Aorta (tissue), 1 donor: ENCODE measurements around a stretch of chr1.

DNA sequence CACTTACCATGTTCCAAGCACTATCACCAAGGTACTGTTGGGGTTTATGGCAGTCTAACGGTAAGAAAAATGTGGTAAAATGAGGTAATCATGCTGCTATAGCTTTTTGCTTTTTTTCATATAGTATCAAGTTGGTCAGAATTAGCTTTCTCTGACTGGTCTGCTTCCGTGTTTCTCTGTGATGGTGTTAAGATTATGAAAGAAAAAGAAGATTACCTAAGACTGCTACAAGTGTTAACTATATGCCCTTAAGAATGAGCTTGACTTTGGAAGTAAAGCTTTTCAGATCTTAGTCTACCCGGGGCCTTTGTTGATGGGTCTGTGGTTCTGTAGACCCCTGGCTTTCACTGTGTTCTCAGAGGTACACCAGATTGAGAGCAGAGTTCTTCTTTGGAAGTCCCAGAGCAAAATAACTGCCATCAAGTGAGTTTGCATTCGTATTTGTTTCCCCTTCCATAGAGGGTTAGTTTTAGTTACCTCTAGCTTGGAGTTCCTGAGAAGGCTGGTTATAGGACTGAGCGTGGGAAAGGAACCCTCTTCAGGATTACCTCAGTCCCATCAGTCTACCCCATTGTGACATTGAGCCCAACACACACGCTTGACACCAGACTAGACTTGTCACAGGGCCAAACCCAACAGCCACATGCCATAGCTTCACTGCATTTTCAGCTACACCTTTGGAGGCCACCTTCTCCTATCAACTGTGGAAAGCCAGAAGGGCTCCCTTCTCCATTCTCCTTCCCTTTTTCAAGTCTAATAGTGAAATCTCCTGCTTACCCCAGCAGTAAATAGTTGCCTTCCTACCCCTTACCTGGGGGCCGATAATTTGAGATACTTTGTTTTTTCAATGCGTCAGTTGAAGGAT is 20.1 kb downstream of the CLEC20A start:
- PRO-cap: no peak

DNA sequence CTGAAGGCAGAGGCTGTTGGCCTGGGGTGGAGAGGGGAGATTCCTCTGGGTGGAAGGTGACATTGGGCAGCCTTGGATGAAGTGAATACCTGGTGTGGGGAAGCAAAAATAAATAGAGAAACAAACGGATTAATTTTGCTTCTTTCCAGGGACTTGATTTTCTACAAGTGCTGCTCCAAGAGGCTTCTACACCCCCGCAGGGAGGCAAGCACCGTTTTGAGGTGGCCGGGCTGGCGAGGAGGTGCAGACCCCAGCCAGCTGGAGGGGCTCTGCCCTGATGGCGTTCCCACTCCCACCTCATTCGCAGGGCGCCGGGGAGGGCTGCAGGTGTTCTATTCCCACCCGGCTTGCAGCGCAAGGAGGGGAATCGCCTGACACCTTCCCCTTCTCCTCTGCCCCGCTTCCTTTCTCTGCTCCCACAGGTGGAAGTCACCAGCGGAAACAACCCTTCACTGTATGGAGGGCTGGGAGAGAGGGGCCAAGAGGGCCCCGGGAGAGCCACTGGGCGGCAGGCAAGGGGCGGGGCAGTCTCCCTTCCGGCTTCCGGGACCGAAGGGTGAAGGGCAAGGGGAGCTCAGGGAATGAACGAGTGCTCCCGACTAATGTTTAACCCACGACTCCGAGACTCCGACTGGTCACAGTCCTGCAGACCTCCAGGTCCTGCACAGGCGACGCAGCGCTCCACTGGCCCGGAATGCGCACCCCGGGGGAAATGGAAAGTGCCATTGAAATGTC is 29.0 kb downstream of the TEX35 start:
- PRO-cap: no peak

- PRO-cap: no peak
Measured at GRCh38 chr1:178578414-178578931, 65.6 kb downstream of the TEX35 start.

- PRO-cap: no peak
Measured at GRCh38 chr1:178651628-178652012, 73.4 kb upstream of the RALGPS2 start.

- PRO-cap: no peak
Measured at GRCh38 chr1:178652957-178653664, 71.9 kb upstream of the RALGPS2 start.

DNA sequence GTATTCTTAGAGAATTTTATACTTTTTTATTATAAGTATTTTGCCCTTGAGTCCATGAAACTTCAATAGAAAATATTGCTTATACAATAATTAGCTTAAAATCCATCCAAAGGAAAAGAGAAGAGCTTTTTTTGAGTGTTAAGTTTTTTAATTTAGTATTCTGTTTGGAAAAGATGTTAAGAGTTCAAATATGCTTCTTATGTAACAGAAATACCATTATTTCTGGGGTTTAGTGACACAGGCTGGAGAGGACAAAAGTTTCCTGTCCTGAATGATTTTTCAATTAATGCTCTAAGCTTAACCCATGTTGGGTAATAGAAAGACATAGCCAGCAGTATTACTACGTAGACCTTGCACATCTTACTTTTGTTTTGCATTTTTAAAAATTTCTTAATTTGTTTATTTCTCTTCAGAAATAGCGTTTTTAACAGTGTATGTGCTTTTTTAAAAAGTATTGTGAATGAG is 47.1 kb upstream of the ANGPTL1 start:
- PRO-cap: no peak

GRCh38 chr1:178938823-178939819 is 68.2 kb upstream of the ANGPTL1 start:
- PRO-cap: no peak

DNA sequence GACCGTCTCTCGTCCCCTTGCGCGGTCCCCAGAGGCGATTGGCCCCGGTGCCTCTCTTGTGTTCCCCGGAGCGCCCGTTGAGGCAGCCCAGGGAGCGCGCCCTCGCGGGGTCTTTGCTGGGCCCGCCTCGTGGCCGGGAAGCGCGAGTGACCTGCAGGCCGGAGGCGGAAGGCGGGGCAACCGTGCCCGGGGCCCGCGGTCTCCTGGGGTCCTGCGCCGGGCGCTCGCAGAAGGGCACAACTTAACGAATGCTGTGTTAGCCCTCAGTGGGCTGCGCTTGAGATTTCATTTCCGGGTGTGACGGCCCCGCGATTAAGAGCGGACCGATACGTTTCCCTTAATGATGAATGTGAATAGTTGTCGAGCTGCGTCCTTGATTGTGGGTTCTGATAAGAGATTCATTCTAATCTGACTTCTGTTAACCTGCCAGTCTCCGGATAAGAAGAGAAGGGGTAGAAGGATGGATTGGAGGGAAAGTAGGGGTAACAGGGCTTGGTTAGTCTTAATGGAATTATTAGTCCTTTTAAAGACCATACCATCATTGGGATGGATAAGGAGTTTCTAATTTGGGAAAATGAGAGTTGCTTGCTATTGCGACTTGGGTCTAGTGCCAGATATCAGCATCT is 871 bp downstream of the FAM20B start:
- PRO-cap: no peak

GRCh38 chr1:179034610-179035158 is 9.0 kb downstream of the FAM20B start:
- PRO-cap: no peak

GRCh38 chr1:179089732-179090345 is 8.0 kb downstream of the TOR3A start:
- PRO-cap: no peak

GRCh38 chr1:179090631-179091256 is 8.9 kb downstream of the TOR3A start:
- PRO-cap: no peak

- PRO-cap: no peak
Measured at GRCh38 chr1:179091491-179092582, 10.0 kb downstream of the TOR3A start.

GRCh38 chr1:179141898-179142440 is 60.1 kb downstream of the TOR3A start:
- PRO-cap: no peak

- PRO-cap: no peak
Measured at GRCh38 chr1:179153929-179154779, 72.3 kb downstream of the TOR3A start.

- PRO-cap: no peak
Measured at GRCh38 chr1:179564513-179564954, 11.2 kb downstream of the NPHS2 start.

GRCh38 chr1:179817736-179818431 is 59.7 kb downstream of the TOR1AIP2 start:
- PRO-cap: no peak

DNA sequence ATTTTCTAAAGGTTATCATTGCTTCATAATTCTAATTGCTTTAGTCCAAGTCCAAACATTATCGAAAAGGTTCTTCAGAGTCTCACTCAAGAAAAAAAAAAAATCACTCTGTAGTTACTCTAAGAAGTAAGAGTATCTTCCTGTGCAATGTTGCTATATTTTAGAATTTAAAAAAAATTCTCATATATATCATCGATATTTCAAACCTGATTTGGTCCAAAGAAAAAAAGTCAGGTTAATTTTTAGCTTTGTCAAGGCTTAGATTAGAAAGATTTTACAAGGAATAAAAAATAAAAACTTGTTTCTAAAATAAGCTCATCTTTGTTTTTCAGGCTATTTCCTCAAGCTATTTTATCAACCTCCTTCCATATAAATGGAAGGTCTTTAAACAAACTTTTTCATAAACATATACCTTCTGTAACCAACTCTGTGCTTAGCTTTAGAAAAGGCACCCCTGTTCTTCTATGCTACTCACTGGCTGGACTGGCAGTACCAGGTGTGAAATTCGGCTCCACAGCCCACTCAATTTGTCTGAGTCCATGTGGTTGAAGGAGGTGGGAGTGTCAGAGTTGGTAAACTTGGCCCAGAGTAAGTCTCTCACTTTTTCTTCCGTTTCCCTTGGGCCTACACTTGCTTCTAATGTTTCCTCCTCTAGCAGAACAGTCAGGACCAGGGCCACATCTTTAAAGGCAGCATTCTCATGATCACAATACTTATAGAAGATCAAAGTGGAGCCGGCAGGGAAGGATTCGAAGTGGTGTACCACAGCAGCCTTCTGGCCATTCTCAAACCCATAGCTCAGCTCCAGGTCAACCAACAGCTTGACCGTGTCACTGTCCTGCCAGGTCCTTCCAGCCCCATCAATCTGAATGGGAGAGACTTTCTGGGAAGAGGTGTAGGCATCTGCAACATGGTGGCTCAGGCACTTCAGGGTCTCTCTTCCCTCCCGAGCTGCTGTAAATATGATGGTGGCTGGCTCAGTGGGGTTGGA is 31.7 kb downstream of the TOR1AIP2 start:
- PRO-cap: no peak

- PRO-cap: no peak
Measured at GRCh38 chr1:179850854-179851530, 26.6 kb downstream of the TOR1AIP2 start.

DNA sequence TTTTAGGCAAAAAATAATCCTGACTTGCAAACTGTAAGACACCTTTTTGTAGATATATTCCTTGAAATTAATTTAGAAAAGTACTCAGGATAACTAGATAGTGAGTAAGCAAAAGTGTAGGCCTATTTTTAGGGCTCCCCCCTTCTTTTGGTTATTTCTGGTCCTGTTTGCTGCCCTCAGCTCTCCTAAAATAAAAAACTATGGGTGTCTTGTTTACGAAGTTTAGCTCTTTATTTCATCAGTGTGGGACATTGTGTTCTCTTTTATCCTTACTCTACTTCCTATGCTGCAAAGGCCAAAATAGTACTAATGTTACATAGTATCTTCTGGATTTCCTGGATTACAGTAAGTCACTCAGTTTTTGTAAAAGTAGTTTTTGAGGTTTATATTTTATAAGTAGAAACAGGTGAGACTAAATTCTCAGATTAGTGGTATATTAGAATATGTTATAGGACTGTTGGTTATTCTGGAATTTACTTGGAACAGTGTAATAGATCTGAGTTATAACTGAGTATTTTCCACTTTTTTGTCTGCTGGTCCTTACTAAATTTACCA is 15.4 kb downstream of the CEP350 start:
- PRO-cap: no peak

GRCh38 chr1:180020048-180021095 is 65.8 kb downstream of the CEP350 start:
- PRO-cap: no peak